Caco-2 (cell line): ENCODE measurements around a stretch of chr11.

DNA sequence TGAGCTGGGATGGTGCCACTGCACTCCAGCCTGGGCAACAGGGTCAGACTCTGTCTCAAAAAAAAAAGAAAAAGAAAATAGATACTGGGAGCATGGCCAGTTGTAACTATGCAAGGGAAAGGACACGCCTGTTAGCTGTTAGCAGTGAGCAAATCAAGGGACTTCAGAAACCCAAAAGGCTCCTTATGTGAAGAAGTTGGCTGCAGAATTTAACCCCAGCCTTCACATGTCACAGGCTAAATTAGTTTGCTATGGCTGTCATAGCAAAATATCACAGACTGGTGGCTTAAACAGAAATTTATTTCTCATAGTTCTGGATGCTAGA is 34.5 kb downstream of the OR10A6 start:
- PRO-cap, result no peak
- RRBS, result no CpG with 5 or more reads among the region's 1 CpG

- PRO-cap, result no peak
- RRBS, result no CpG with 5 or more reads among the region's 16 CpGs
Observed at GRCh38 chr11:8085896-8086776, 5.1 kb downstream of the TUB start.

- PRO-cap, result no peak
- RRBS, result no CpG with 5 or more reads among the region's 14 CpGs
Observed at GRCh38 chr11:8206669-8207248, 37.9 kb upstream of the RIC3 start.

DNA sequence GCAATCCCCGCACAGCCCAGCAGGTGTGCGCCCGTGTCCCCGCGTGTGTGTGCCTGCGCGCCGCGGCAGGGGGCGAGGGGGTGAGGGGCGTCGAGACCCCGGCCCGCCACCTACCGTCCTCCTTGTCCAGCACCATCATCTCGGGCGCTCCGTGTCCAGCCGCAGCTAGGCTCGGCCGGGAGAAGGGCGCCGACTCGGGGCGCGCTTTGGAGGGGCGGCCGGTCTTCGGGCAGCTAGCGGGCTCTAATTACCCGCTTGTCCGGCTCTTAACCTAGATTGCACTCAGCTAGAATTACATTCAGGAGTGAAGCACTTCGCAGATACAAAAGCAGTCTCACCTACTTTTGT is 480 bp downstream of the LMO1 start:
- PRO-cap, result no peak
- RRBS, result 81% methylated on average over 19 of the region's 33 CpGs

DNA sequence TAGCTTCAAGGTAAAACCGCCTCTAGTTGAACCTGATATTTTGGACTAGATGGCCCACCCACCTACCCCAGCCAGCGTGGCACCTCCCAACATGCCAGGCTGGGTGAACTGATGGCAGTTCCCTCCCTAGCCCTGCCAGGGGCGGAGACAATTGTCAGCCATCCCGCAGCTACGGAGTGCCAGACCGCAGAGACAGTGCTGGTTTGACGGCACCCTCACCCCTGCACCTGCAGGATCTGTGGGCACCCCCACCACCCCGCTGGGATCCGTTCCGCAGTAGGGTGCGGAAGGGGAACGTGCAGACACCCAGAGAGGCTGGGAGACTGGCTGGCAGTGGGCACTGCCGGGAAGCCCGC is 4.0 kb upstream of the LMO1 start:
- PRO-cap, result no peak
- RRBS, result no CpG with 5 or more reads among the region's 14 CpGs

GRCh38 chr11:8282520-8283145 is 19.0 kb upstream of the LMO1 start:
- PRO-cap, result no peak
- RRBS, result no CpG with 5 or more reads among the region's 12 CpGs

DNA sequence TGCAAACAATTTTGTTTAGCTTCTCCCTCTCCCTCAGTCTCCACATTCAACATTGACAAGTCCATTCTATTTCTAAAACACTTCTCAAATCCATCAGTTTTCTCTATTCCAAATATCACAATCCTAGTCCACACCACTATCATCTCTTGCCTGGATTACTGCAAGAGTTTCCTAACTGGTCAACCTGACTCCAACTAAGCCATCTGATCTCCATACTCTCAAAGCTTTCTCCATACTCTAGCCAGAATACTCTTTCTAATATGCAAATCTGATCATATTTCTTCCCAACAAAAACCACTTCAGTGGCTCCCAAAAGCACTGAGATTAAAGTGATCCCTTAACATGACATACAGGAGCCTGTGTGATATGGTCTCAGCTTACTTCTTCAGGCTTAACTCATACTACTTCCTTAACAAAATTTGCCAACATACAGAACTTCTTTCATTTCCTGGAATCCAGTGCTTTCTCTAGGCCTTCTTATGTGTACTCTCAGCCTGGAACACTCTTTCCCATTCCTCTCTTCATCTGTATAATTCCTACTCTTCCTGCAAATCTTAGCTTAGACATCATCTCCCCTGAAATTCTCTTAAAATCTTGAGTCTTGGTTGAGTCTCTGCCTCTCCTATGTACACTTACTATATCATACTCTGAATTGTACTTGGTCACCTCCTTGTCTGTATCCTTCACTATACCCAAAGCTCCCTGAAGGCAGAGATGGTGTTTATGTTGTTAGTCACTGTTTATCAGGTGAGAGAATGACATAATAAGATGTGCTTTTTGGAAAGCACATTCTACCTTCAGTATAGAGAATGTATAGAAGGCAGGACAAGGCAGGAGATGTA is 107.9 kb downstream of the STK33 start:
- PRO-cap, result no peak

DNA sequence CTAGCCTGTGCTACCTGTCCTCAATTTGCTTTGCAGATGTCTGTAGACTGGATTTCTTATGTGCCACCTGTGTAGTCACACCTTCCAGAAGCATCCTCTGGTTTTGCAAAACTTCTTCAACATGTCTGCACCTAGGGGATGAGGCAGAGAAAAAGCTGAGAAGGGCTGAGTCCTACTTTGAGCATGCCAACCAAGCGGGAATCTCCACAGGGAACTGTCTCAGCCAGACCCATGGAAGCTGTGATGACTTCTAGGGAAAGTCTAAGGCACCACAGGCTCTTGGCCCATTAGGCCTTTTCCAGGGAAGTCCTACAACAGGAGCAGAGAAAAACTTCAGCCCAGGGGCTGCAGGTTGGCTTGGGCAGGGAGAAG is 34.5 kb downstream of the TRIM66 start:
- PRO-cap, result no peak
- RRBS, result no CpG with 5 or more reads among the region's 1 CpG

GRCh38 chr11:8680651-8681167 is 1.8 kb downstream of the TRIM66 start:
- PRO-cap, result no peak
- RRBS, result no CpG with 5 or more reads among the region's 6 CpGs

GRCh38 chr11:8788350-8789182 is 21.9 kb downstream of the DENND2B start:
- PRO-cap, result no peak
- RRBS, result no CpG with 5 or more reads among the region's 3 CpGs

DNA sequence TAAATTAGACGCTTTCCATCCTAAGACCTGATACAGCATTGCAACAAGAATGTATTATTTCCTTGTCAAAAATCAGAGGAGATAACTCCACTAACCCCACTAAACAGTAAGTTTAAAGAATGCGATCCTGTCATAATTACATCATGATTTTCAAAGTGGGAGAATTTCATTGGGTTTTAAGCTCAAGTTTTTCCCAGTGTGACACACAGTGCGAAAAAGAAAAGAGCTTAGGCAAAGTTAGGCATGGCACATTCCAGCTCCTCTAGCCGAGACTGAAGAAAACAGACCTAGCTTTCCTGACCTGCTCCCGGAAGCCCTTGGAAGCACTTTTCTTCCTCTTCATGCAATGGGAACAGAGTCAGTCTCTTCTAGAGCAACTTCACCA is 23.9 kb upstream of the DENND2B start:
- PRO-cap, result no peak
- RRBS, result no CpG with 5 or more reads among the region's 5 CpGs

DNA sequence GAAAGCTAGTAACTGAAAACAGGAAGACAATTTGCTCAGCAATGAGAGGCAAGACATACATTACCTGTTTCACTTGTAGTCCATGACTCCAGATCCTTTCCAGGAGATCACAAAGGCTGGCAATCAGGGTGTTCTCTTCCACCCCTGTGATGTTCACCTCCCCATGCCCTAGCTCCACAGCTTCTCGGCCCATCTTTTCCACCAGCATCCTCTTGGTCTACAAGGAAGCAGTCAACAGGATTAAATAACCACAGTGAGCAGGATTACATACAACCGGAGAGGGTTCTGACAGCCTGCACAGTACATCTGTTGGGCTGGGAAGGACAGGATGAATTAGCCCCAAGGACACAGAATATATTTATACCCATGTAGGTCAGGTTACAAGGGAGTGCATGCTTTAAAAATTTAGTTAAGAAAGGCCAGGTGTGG is 69.3 kb upstream of the SCUBE2 start:
- PRO-cap, result no peak
- RRBS, result no CpG with 5 or more reads among the region's 2 CpGs

DNA sequence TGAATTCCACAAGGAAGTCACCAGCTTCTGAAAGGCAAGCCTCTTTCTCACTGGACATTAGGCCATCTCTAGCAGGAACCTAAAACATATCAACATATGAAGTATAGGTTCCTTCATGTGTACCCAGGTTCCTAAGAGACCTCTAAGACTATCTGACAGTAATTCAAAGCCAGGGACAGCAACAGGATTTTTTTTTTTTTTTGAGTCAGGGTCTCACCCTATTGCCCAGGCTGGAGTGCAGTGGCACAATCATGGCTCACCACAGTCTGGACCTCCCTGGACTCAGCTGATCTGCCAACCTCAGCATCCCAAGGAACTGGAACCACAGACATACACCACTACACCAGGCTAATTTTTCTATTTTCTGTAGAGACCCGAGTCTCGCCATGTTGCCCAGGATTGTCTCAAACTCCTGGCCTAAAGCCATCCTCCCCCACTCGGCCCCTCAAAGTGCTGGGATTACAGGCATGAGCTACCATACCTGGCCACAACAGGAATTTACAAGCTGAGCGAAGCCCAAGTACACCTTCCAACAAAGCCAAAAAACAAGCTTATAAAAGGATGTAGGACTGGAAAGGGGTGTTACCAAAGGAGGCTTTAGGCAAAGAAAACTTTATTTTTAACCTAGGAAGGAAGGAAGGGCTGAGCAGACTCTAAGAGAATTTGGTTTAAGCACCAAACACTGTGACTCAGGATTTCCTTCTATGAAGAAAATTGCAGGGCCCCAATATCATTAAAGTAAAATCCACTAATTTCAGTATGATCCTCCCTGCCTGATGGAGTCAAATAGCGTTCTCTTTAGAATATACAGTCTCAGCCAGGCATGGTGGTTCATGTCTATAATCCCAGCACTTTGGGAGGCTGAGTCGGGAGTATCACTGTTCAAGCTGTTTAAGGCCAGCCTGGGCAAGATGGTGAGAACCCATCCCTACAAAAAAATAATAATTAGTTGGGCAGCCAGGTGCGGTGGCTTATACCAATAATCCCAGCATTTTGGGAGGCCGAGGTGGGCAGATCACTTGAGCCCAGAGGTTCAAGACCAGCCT is 12.2 kb downstream of the DENND5A start:
- PRO-cap, result no peak
- RRBS, result no CpG with 5 or more reads among the region's 8 CpGs

- PRO-cap, result no peak
- RRBS, result no CpG with 5 or more reads among the region's 1 CpG
Observed at GRCh38 chr11:9570136-9570513, 3.3 kb upstream of the WEE1 start.

- PRO-cap, result no peak
- RRBS, result 19% methylated on average over 6 of the region's 11 CpGs
Observed at GRCh38 chr11:9664838-9665206, 945 bp downstream of the SWAP70 start.

GRCh38 chr11:9688409-9689642 is 24.9 kb downstream of the SWAP70 start:
- PRO-cap, result no peak
- RRBS, result no CpG with 5 or more reads among the region's 9 CpGs

DNA sequence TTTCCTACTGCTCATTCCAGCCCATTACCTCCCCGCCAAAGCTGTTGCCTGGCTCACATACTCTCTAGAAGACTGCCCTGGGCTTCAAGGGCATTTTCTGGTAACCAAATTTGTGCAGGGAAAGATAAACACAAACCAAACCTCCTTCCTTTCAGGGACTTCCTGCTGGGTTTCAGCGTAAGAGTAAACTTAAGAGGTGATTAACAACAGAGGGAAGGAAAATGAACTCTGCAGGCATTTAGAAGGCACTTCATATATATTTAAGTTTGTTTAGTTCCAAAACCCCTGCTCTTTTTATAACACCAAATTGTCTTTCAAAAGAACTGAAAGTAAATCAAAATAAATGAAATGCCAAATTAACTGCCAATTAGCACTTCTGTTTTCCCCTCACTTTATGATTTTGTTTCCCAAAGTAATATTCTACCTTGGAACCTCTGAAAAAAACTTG is 195.0 kb downstream of the SWAP70 start:
- PRO-cap, result unidirectional peak, minus-strand start at position 74 of the sequence
- RRBS, result no CpG with 5 or more reads among the region's 2 CpGs

- PRO-cap, result no peak
- RRBS, result no CpG with 5 or more reads among the region's 13 CpGs
Observed at GRCh38 chr11:9892543-9892971, 228.7 kb downstream of the SWAP70 start.

DNA sequence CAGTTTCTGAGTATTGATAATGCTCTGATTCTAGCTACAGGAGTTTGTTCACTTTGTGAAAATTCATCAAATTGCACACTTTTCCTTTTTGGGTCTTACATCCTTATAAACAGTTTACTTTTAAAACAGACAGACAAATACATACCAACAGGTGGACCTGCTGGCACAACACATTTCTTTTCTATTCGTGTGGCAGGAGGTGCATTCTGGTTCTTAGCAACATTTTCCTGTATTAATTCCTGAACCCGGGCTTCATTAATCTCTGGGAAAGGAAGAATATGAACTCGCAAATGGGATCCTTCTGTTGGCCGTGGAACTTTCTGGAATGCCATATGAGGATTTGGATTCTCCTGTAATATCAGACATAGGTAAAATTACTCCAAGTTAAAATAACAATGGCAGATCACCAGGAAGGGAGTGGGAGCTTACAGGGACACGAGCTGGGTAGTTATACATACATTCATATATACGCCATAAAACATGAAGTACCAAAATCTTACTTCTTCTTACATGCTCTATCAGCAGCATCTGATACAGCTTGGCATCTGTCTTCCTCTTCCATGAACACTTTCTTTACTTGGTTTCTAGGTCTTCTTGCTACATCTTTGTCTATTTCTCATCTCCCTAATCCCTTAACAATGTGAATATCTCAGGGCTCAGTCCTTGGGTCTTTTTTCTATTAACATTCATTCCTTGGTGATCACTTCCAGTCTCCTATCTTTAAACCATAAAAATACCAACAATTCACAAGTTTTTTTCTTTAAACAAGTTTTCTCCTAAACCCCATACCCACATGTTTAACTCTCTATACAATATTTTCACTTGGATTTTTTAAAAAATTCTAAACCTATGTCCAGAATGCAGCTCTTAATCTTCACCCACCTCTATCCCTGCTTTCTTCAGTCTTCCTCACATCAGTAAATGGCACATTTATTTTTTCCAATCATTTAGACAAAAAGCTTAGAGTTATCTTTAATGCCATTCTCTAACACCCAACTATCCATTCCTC is 304.6 kb downstream of the SWAP70 start:
- PRO-cap, result no peak
- RRBS, result no CpG with 5 or more reads among the region's 6 CpGs

GRCh38 chr11:10139768-10140284 is 154.2 kb downstream of the SBF2 start:
- PRO-cap, result no peak
- RRBS, result no CpG with 5 or more reads among the region's 4 CpGs